GM12878 (cell line): ENCODE data around the genes NHLRC1 and TPMT.

DNA sequence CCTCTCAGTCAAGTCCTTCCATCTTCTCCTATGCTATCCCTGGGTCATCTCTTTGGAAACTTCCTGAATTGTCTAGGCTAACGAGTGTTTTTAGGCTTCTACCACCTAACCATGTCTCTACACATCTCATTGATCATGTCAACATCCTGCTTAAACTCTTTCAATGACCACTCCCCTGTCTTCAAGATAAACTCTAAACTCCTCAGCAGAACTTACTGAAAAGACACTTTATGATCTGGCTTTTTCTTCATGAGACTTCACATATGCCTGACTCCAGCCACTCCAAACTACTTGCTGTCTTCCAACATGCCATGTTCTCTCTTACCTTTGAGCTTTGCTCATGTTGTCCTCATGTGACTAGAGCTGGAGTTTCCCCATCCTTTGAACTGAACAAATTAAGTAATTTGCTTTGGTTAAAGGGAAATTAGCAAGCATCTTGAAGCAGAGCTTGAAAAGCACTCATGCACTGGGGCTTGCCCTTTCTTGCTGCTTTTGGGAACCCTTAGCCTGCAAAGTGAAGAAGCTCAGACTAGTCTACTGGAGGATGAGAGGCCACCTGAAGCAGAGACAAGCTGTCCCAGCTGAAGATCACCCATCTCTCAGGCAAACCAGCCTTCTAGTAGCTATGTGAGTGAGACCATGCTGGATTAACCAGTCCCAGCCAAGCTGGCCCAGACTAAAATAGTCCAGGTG lies 235.6 kb downstream of the GMPR start:
- RAMPAGE, long total RNA, result no peak
- RRBS, 2 experiments, result no CpG with 5 or more reads among the region's 1 CpG
CAGE:
- cytosol, long polyA minus RNA, result no peak
- cytosol, long polyA plus RNA, result no peak
- long polyA plus RNA, result no peak
- nucleolus, long total RNA, result no peak
- nucleus, long polyA plus RNA, result no peak
- nucleus, long total RNA, result no peak

- RAMPAGE, long total RNA, result no peak
- RRBS, 2 experiments, result no CpG with 5 or more reads among the region's 2 CpGs
CAGE:
- cytosol, long polyA minus RNA, result no peak
- cytosol, long polyA plus RNA, result no peak
- long polyA plus RNA, result no peak
- nucleolus, long total RNA, result start-site peak on the plus strand at chr6:16481402-16481410, 12 reads
- nucleus, long polyA plus RNA, result no peak
- nucleus, long total RNA, result no peak
Observed at GRCh38 chr6:16480972-16481579, 242.7 kb downstream of the GMPR start.

- RAMPAGE, long total RNA, result no peak
- RRBS, 2 experiments, result 1 to 3% methylated on average over 4 of the region's 14 CpGs
CAGE:
- cytosol, long polyA minus RNA, result no peak
- cytosol, long polyA plus RNA, result no peak
- long polyA plus RNA, result no peak
- nucleolus, long total RNA, result no peak
- nucleus, long polyA plus RNA, result no peak
- nucleus, long total RNA, result no peak
Observed at GRCh38 chr6:16591690-16592602, 169.3 kb downstream of the ATXN1 start.

DNA sequence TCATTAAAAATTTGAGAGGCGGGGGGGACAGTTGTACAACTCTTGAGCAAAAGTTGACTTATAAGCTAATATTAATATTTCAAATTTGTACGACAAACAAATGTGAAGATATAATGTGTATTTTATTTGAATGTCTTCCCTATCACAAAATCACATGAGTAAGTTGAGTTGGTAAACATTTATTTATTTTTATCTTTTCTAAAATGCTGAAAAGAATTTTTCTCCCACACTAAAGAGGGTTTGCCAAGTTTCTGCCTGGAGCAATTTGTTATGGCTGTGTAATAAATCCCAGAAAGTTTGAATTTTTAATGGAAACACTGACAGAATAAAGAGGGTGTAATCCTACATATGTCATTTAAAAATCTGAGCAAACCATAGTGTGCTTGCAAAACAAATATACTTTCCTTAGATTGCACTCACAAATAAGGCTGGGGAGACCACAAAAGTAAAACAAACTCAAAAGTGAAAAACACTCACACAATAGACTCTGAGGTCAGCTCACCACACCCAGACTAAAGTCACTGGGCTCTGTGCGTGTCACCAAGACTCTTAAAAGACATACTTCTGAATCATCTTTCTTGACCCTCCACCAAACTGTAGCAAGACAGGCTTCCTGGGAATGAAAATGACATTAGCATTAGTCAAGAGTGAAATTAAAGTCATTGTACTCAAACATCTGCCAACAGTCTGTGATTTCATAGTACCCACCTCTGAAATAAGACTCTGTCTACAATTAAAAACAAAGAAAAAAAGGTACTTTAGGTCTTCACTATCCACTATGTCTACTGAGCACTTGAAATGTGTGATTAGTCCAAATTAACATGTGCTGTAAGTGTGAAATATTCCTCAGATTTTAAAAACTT lies 4.8 kb upstream of the ATXN1 start:
- RAMPAGE, long total RNA, result no peak
- RRBS, 2 experiments, result no CpG with 5 or more reads among the region's 3 CpGs
CAGE:
- cytosol, long polyA minus RNA, result no peak
- cytosol, long polyA plus RNA, result no peak
- long polyA plus RNA, result no peak
- nucleolus, long total RNA, result no peak
- nucleus, long polyA plus RNA, result no peak
- nucleus, long total RNA, result no peak

- RAMPAGE, long total RNA, result no peak
- RRBS, 2 experiments, result no CpG with 5 or more reads among the region's 12 CpGs
CAGE:
- cytosol, long polyA minus RNA, result no peak
- cytosol, long polyA plus RNA, result no peak
- long polyA plus RNA, result no peak
- nucleolus, long total RNA, result no peak
- nucleus, long polyA plus RNA, result no peak
- nucleus, long total RNA, result no peak
Observed at GRCh38 chr6:16768930-16769575, 7.8 kb upstream of the ATXN1 start.

- RAMPAGE, long total RNA, result no peak
- RRBS, 2 experiments, result no CpG with 5 or more reads among the region's 4 CpGs
CAGE:
- cytosol, long polyA minus RNA, result no peak
- cytosol, long polyA plus RNA, result no peak
- long polyA plus RNA, result no peak
- nucleolus, long total RNA, result no peak
- nucleus, long polyA plus RNA, result no peak
- nucleus, long total RNA, result no peak
Observed at GRCh38 chr6:16947372-16948093, 154.3 kb upstream of the STMND1 start.

DNA sequence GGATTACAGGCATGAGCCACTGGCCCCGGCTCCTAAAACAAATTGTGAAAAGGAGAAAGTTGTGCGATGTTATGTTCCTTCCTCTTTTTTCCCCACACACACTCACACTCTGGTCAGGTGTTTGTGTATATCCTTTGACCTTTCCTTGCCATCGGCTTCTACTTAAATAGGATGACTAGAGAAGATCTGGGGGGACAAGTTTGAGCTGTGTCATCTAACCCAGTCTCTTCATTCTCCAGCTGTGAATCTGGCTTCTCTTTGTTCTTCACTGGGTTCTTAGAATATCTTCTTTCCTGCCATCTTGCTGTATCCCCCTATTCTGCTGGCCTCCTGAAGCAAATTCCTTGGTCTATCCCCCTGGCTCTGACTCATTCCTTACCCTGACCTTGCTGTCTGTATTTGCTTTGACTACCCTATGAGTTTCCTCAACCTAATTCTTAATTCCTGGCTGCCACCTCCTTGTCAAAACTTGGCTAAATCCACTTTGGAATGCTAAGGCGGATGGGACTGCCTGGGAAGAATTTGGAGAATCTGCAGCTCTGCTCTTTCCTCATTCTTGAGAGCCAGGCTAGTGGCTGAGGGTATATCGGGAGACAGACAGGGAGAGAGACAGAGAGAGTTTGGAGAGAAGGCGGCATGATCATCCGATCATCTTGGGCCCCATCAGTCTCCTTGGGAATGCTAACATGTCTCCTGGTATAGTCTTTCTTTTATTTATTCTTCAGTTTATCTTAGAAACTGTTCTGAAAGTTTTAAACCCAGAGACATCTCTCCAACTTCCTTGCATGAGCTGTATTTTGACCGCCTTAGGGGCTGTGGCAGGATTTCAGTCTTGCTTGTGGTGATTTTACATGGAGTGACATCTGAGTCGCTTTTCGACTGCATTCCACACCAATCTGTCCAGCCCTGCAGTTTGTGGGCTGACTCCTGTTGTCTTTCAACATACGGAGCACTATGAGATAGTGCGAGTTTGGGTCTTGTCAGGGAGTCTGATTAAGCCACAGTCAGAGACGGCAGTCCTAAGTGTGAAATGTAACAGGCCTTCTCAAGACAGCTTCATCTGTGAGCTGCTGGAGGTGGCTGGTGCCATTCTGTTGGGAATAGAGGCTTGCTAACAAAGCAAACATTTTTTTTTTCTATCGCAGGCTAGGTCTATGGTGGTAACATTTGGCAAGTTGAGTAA lies 24.5 kb downstream of the CAP2 start:
- RAMPAGE, long total RNA, result no peak
- RRBS, 2 experiments, result no CpG with 5 or more reads among the region's 14 CpGs
CAGE:
- cytosol, long polyA minus RNA, result no peak
- cytosol, long polyA plus RNA, result no peak
- long polyA plus RNA, result no peak
- nucleolus, long total RNA, result no peak
- nucleus, long polyA plus RNA, result no peak
- nucleus, long total RNA, result no peak

DNA sequence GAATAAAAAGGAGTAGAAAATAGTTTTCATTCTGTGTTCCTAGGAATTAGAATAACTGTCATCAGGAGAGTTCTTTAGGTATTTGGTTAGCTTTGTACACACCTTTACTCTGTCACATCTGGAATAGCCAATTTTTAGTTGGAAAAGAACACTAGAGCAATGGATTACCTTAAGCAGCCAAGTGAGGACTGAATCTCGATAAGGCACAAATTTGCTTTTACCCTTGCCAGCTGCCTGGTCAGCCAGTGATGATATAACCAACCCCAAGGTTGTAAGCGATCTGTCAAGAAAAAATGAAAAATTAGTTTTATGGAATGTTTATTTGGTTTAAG lies 130.5 kb upstream of the NUP153 start:
- RAMPAGE, long total RNA, result no peak
- RRBS, 2 experiments, result no CpG with 5 or more reads among the region's 2 CpGs
CAGE:
- cytosol, long polyA minus RNA, result no peak
- cytosol, long polyA plus RNA, result no peak
- long polyA plus RNA, result no peak
- nucleolus, long total RNA, result no peak
- nucleus, long polyA plus RNA, result no peak
- nucleus, long total RNA, result no peak

GRCh38 chr6:17975136-17975834 lies 12.2 kb downstream of the KIF13A start:
- RAMPAGE, long total RNA, result no peak
- RRBS, 2 experiments, result no CpG with 5 or more reads among the region's 20 CpGs
CAGE:
- cytosol, long polyA minus RNA, result no peak
- cytosol, long polyA plus RNA, result no peak
- long polyA plus RNA, result no peak
- nucleolus, long total RNA, result no peak
- nucleus, long polyA plus RNA, result no peak
- nucleus, long total RNA, result no peak

DNA sequence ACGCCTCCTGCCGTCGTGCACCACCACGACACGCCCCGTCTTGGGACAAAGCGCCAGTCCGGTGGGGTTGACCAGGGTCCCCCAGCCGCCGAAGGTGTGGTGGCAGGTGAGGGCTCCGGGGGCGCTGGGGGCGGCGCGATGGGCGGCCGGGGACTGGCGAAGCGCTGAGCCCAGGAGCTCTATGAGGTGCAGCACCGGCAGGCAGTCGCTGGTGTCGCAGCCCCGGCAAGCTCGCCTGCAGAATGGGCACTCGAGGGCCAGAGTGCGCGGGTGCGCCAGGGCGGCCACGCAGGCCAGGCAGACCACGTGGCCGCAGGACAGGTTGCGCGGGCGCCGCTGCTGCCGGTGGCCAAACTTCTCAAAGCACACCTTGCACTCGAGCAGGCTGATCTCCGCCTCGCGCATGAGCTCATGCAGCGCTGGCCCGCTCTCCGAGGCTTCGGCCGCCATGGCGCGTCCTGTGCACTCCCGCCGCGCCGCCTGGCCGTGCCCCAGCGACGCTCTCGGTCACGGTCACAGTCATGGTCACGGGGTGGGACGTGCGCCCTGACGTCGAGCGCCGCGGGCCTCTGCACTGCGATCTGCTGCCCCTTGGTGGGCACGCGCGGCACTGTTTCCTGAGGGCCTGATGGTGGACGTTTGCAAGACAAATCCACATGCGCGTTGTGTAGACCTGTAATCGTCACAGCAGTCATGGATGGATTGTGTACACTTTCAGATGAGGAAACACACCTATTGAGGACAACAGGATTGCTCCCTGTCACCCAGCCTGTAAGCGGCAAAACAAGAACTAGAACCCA lies at the start of gene NHLRC1:
Gene NHLRC1 (minus strand): TSS at position 521 of the 800 bp plus-strand sequence.
- RAMPAGE, long total RNA, result no peak
- RRBS, 2 experiments, result 59 to 97% methylated on average over 8 of the region's 74 CpGs
CAGE:
- cytosol, long polyA minus RNA, result no peak
- cytosol, long polyA plus RNA, result no peak
- long polyA plus RNA, result no peak
- nucleolus, long total RNA, result no peak
- nucleus, long polyA plus RNA, result no peak
- nucleus, long total RNA, result no peak

GRCh38 chr6:18154775-18155231 lies at the start of gene TPMT:
Gene TPMT, minus strand, starts transcription at chr6:18155077.
- RAMPAGE, long total RNA, result start-site peak on the minus strand at chr6:18155067-18155087, 1,216 and 1,270 reads in 2 replicates
- RRBS, 2 experiments, result no CpG with 5 or more reads among the region's 41 CpGs
CAGE:
- cytosol, long polyA minus RNA, result no peak
- cytosol, long polyA plus RNA, result start-site peak on the minus strand at chr6:18155058-18155089, 227 and 199 reads in 2 replicates
- long polyA plus RNA, result start-site peak on the minus strand at chr6:18155059-18155068, 20 and 16 reads in 2 replicates
- nucleolus, long total RNA, result start-site peak on the minus strand at chr6:18155065-18155087, 60 reads
- nucleus, long polyA plus RNA, result no peak
- nucleus, long total RNA, result start-site peak on the minus strand at chr6:18155065-18155074, 41 reads

- RAMPAGE, long total RNA, result no peak
- RRBS, 2 experiments, result no CpG with 5 or more reads among the region's 8 CpGs
CAGE:
- cytosol, long polyA minus RNA, result no peak
- cytosol, long polyA plus RNA, result no peak
- long polyA plus RNA, result no peak
- nucleolus, long total RNA, result no peak
- nucleus, long polyA plus RNA, result no peak
- nucleus, long total RNA, result no peak
Observed at GRCh38 chr6:18219404-18220100, 44.8 kb downstream of the DEK start.

DNA sequence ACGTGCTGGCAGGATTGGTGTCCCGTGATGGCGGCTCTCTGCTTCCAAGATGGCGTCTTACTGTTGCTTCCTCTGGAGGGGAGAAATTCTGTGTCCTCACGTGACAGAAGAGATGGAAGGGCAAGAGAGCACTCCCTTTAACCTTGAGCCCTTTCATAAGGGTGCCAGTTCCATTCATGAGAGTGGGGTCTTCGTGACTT lies 28.1 kb downstream of the RNF144B start:
- RAMPAGE, long total RNA, result no peak
- RRBS, 2 experiments, result no CpG with 5 or more reads among the region's 6 CpGs
CAGE:
- cytosol, long polyA minus RNA, result no peak
- cytosol, long polyA plus RNA, result no peak
- long polyA plus RNA, result no peak
- nucleolus, long total RNA, result no peak
- nucleus, long polyA plus RNA, result no peak
- nucleus, long total RNA, result no peak

DNA sequence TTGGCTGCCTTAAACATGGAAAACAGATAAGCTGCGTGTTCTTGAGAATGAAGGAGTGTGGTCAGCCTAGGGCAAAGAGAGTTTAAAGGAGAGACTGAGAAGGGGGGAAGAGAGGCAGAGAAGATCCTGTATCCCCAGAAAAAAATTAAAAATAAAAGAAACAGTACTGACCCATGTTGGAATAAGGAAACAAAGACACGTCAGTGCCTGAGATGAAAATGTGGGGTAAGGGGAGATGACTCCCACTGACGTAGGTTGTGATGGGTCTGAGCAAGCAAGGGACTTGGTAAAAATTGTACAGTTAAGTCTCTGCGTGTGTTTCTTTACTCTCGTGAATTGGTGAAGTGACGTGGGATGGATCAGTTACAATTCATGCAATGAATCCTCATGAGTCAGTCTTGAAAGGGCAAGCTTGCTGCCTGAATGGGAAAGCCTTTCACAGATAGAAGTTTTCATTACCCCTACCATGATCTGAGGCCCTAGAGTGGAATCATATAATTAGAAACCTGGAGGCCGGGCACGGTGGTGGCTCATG lies 8.4 kb downstream of the ID4 start:
- RAMPAGE, long total RNA, result no peak
- RRBS, 2 experiments, result no CpG with 5 or more reads among the region's 8 CpGs
CAGE:
- cytosol, long polyA minus RNA, result no peak
- cytosol, long polyA plus RNA, result no peak
- long polyA plus RNA, result no peak
- nucleolus, long total RNA, result no peak
- nucleus, long polyA plus RNA, result no peak
- nucleus, long total RNA, result no peak

DNA sequence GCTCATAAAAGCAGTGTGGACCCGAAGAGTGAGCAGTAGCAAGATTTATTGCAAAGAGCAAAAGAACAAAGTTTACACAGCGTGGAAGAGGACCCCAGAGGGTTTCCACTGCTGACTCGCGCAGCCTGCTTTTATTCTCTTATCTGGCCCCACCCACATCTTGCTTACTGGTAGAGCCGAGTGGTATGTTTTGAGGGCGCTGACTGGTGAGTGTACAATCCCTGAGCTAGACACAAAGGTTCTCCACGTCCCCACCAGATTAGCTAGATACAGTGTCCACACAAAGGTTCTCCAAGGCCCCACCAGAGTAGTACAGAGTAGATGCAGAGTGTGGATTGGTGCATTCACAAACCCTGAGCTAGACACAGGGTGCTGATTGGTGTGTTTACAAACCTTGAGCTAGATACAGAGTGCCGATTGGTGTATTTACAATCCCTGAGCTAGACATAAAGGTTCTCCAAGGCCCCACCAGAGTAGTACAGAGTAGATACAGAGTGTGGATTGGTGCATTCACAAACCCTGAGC lies 16.6 kb downstream of the ID4 start:
- RAMPAGE, long total RNA, result no peak
- RRBS, 2 experiments, result no CpG with 5 or more reads among the region's 8 CpGs
CAGE:
- cytosol, long polyA minus RNA, result no peak
- cytosol, long polyA plus RNA, result no peak
- long polyA plus RNA, result no peak
- nucleolus, long total RNA, result no peak
- nucleus, long polyA plus RNA, result no peak
- nucleus, long total RNA, result no peak

GRCh38 chr6:19902774-19903091 lies 65.6 kb downstream of the ID4 start:
- RAMPAGE, long total RNA, result no peak
- RRBS, 2 experiments, result no CpG with 5 or more reads among the region's 2 CpGs
CAGE:
- cytosol, long polyA minus RNA, result no peak
- cytosol, long polyA plus RNA, result no peak
- long polyA plus RNA, result no peak
- nucleolus, long total RNA, result no peak
- nucleus, long polyA plus RNA, result no peak
- nucleus, long total RNA, result no peak

GRCh38 chr6:20211686-20211968 lies 642 bp downstream of the MBOAT1 start:
- RAMPAGE, long total RNA, result no peak
- RRBS, 2 experiments, result no CpG with 5 or more reads among the region's 7 CpGs
CAGE:
- cytosol, long polyA minus RNA, result no peak
- cytosol, long polyA plus RNA, result no peak
- long polyA plus RNA, result no peak
- nucleolus, long total RNA, result no peak
- nucleus, long polyA plus RNA, result no peak
- nucleus, long total RNA, result no peak

DNA sequence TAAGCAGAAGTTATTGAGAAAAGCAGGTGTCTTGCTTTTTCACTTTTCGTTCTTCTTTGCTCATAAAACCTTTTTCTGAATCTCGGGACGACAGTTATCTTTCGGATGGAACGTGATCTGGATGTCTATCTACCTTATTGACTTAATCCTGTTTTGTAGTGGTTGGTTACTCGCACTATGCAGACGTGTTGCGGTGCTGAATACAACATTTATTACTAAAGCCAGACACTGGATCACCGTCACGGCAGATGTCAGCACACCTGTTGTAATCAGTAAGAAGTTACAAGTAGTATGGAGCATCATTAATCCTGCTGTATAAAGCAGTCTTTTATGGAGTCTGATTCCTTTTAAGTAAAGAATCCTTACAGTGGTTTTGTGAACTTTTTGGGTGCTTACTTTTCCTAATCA lies 675 bp downstream of the CDKAL1 start:
- RAMPAGE, long total RNA, result no peak
- RRBS, 2 experiments, result no CpG with 5 or more reads among the region's 10 CpGs
CAGE:
- cytosol, long polyA minus RNA, result no peak
- cytosol, long polyA plus RNA, result no peak
- long polyA plus RNA, result no peak
- nucleolus, long total RNA, result no peak
- nucleus, long polyA plus RNA, result no peak
- nucleus, long total RNA, result no peak

GRCh38 chr6:21033772-21034155 lies 499.5 kb downstream of the CDKAL1 start:
- RAMPAGE, long total RNA, result no peak
CAGE:
- cytosol, long polyA minus RNA, result no peak
- cytosol, long polyA plus RNA, result no peak
- long polyA plus RNA, result no peak
- nucleolus, long total RNA, result no peak
- nucleus, long polyA plus RNA, result no peak
- nucleus, long total RNA, result no peak

- RAMPAGE, long total RNA, result no peak
- RRBS, 2 experiments, result no CpG with 5 or more reads among the region's 11 CpGs
CAGE:
- cytosol, long polyA minus RNA, result no peak
- cytosol, long polyA plus RNA, result no peak
- long polyA plus RNA, result no peak
- nucleolus, long total RNA, result no peak
- nucleus, long polyA plus RNA, result no peak
- nucleus, long total RNA, result no peak
Observed at GRCh38 chr6:21570242-21570722, 23.3 kb upstream of the SOX4 start.